Spinal cord (tissue), 3 donors: ENCODE results near the gene BNIP1.

- PRO-cap, result no peak
- RAMPAGE, long total RNA, result no peak
Measured at GRCh38 chr5:172336796-172337691, 53.5 kb upstream of the UBTD2 start.

DNA sequence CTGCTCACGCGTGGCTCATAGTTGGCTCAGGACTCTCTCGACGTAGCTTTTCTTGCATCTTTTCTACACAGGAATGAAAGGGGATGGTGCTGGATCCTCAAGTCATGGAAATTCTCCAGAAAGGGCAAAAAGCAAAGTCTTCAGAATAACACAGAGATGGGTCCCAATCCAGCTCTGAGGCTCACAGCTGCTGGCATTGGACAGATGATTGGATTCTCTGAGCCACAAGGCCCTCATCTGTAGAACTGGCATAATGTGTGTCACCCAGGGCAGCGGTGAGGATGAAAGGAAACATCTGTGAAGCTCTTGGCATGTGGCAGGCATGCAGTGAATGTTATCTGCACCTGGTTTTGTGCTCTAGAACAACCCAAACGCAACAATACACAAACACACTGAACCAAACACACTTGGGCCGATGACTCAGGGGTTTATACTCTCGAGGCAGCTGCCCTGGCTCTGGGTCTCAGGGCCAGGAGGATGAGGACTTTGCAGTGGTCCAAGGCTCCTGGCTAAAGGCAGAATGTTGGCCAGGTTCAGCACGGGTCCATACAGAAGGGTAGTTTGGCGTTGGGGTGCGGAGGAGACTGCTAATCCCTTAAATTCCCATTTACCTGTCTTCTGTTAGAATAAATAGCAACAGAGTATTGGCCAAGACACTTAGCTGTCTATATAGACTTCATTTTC, 64.1 kb upstream of the UBTD2 start:
- PRO-cap, result no peak
- RAMPAGE, long total RNA, result no peak

GRCh38 chr5:172365912-172366535, 82.5 kb upstream of the UBTD2 start:
- PRO-cap, result no peak
- RAMPAGE, long total RNA, result no peak

- PRO-cap, result no peak
- RAMPAGE, long total RNA, result no peak
Measured at GRCh38 chr5:172407838-172408293, 46.5 kb downstream of the SH3PXD2B start.

- PRO-cap, result no peak
- RAMPAGE, long total RNA, result no peak
Measured at GRCh38 chr5:172565272-172565981, 75.6 kb upstream of the NEURL1B start.

DNA sequence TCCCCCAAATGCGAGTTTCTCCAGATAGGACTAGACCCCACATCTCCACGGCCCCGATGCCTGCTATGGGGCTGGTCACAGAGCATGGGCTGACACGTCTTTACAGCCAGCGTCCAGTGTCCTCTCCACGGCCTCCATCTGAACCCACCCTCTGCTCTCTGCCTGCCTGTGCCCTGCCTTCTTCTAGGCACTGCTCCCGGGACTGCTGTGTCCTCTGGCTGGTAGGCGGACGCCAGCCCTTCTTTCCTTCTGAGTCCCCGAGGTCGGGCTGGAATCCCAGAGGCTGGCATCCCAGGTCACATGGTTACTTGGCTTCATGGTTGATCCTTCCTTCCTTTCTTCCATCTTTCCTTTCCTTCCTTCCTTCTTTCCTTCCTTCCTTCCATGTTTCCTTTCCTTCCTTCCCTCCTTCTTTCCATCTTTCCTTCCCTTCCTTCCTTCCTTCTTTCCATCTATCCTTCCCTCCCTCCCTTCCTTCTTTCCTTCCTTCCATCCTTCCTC, 67.0 kb upstream of the NEURL1B start:
- PRO-cap, result no peak
- RAMPAGE, long total RNA, result no peak

- PRO-cap, result no peak
- RAMPAGE, long total RNA, result no peak
Measured at GRCh38 chr5:172585115-172585591, 55.9 kb upstream of the NEURL1B start.

- PRO-cap, result no peak
- RAMPAGE, long total RNA, result no peak
Measured at GRCh38 chr5:172607119-172607903, 33.8 kb upstream of the NEURL1B start.

- PRO-cap, result no peak
- RAMPAGE, long total RNA, result no peak
Measured at GRCh38 chr5:172641519-172642515, 754 bp downstream of the NEURL1B start.

DNA sequence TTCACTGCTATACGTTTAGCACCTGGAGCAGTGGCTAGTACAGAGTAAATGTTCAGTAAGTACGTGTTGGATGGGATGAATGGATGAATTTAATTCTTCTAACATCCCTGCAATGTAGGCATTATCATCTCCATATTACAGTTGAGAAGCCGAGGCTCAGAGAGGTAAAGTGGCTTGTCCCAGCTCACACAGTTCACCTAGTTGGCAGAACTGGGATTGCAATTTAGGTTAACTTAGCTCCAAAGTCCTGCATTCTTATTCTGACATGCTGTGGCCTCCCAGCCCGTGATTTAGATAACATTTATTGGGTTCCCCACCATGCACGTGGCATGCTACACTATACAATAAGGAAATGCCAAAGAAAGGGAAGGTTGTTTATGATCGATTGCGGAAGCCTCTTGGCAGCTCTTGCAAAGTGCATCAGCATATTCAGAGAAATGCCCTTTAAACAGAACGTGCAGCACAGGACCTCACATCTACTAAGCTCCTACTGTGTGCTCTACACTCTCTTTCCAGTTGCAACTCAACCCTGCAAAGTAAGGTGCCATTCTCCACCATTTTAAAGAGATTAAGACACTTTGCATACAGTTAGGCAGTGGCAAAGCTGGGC, 3.2 kb downstream of the NEURL1B start:
- PRO-cap, result no peak
- RAMPAGE, long total RNA, result no peak

DNA sequence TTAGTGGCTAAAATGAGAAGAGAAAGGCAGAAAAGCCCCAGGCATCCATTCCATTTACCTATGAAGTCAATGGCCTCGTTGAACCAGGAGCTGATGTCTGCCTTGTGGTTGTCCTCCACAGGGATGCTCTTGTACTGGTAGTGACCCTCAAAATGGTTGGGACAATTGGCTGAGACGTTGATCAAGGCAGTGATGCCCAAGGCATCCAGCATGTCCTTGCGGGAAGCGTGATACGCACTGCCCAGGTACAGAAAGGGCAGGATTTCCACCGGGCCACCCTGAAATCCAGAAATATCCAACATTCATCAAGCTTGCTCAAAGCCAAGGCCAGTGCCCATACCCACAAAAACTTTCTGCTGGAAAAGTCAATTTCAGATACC, 1.5 kb downstream of the DUSP1 start:
- PRO-cap, result no peak
- RAMPAGE, long total RNA, result no peak

- PRO-cap, result no peak
- RAMPAGE, long total RNA, result no peak
Measured at GRCh38 chr5:172774826-172775461, 3.9 kb upstream of the DUSP1 start.

GRCh38 chr5:172778118-172778913, 7.3 kb upstream of the DUSP1 start:
- PRO-cap, result no peak
- RAMPAGE, long total RNA, result no peak

DNA sequence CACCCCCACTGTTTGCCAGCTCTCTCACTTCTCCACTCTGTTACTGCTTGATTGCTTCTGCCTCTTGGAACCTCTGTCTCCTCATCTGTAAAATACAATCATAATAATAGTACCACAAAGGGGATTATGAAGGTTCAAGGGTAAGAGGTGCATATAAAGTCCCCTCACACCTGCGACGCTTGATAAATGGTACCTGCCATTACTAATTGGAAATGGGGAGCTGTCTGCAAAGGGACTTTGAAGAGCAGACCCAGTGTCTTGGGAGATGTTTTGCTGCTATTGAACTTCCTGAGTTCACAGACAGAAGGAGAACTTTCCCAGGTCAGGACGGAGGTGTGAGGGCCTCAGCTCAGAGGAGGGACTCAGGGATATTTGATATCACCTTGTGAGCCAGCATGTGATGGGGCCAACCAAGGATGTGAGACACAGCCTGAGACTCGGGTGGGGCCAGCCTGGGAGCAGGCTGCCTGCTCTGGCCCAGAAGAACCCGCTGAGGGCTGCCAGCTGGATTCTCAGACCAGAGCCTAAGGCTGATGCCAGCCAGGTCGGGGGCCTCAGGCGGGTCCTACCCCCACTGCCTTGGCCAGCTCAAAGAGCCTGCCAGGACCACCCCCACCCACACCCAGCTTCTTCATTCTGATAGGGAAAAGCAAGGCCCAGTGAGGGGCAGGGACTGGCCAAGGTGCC, 20.1 kb upstream of the DUSP1 start:
- PRO-cap, result no peak
- RAMPAGE, long total RNA, result no peak

DNA sequence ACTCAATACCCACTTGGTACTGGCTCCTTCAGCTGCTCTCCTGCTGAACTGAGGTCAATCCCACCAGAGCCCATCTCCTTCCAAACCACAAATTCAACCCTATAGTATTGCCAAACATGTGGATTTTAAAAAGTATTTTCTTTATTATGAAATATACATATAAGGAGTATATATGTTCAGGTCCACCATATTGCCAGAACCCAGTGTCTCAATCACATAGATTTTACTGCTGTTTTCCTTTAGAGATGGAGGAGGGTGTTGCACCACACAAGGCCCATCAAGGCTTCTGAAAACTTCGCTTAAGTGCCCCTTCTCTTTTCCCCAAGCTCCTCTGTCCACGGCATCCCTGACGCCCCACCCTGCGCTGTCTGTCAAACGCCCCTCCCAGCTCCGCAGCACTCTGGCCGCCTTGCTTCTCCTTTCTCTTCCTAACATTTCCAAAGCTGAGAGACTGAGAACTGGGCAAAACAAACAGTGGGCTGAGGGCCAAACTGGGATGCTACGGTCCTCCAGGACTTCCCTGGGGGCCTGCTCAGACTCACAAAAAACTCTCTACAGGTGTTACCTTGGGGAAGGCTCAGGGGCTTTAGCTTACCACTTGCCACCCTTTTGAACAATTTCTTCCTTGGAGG, 28.4 kb upstream of the ERGIC1 start:
- PRO-cap, result no peak
- RAMPAGE, long total RNA, result no peak

DNA sequence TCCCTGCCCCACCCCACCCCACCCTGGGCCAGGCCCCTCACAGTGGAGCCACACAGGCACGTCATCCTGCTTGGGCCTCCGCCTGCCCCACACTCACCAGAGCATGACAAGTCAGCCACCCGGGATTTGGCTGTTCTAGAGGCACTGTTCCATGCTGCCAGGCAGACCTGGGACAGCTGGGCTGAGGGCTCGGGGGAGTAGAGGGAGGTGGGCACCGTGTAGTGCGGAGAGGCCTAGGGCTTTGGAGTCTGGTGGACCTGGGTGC, 16.2 kb downstream of the ERGIC1 start:
- PRO-cap, result no peak
- RAMPAGE, long total RNA, result no peak

DNA sequence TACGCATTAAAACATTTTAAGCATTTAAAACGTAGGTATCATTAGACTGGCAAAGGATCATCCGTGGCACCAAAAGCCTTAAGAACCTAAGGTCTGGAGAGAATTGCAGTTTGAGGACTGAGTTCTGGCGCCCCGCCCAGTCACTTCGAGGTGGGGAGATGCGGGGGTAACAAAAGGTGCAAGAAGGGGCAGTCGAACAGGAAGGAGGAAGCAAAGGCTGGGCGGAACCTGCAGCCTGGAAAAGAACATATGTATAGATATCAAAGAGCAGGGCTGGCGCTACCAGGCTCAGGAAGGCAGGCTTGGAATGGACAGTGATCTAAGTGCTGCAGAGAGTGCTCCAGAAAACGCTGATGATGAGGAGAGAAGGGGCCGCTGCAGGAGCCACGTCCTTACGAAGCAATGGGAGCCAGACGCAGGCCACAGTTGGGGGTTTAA, 40.9 kb upstream of the RPL26L1 start:
- PRO-cap, result no peak
- RAMPAGE, long total RNA, result no peak

DNA sequence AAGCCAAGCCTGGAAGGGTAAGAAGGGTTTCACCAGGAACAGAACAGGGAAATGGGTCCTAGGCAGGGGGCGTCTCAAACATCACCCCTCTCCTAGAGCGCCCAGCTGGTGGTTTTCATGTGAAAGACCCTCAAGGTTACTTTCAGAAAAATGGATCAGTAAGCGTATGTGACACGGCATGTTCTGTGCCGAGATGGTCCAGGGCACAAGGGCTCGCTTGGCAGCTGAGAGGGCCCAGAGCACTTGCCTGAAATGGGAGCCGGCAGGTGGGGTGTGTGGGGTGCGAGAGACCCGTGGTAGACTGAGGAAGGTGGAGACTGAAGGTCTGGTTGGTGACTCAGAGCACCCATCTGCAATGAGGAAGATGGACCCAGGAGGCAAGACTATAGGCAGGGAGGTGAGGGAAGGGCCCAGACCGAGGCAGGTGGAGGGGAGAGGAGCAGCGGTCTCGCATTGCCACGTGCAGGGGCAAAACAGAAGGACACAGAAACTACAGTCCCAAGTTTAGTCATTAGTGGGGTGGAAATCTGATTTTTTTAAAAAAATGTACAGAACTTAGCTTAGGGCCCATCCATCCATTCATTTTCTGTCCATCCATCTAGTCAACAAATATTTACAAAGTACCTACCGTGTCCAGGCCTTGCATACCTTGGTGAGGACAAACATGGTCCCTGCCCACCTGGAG, 34.9 kb upstream of the RPL26L1 start:
- PRO-cap, result no peak
- RAMPAGE, long total RNA, result no peak

GRCh38 chr5:172942930-172943688, 16.1 kb upstream of the RPL26L1 start:
- PRO-cap, result no peak
- RAMPAGE, long total RNA, result no peak

DNA sequence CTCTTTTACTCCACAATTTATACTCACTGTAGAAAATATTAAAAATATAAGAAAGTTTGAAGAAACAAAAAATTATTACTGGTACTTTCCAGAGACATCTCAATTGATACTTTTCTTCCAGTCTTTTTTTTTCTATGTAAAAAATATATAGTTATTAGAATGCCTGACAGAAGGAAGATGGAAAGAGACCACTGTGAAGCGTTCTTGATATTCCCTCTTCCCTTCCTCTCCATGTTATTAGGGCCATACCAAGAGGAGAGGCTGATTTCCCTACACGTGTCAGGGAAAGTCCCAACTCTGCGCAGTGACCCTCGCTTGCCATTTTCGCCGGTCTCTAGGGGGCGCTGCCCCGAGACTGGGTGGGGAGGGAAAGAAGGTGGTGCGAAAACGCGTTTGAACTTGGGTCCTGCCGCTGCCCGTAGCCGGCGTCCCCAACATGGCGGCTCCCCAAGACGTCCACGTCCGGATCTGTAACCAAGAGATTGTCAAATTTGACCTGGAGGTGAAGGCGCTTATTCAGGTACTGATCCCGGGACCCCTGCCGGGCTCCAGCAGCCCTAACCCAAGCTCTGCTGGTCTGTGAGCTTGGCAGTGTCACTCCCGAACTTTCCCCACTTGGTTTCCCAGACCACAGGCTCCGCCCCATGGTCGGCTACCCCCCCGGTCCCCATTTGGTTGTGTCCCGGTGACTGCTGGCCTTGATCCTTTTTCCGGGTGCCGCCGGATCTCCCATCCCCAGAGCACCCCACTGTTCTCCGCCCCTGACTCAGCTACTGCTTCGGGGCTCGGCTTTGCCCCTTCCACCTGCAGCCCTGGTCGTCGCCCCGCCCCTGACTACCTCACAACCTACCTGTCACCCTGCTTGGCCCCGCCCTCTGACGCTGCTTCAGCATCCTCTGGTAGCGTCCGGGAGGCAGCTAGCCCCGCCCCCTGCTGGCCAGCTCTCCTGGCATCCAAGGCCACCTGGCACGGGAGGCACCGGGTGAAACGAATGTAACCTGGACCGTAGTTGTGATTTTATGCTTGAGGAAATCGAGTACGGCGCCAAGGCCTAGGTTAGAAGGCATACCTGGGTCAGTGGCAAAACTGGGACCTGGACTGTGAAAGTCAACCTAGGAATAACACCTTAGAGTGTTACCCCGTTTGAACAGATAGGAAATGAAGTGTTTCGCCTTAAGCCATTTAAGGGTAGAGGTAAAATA, at the start of gene BNIP1:
BNIP1 (plus strand) TSS at position 422 of the 1,202 bp plus-strand sequence.
- PRO-cap, result no peak
- RAMPAGE, long total RNA, result no peak